ENCODE measurements around a stretch of chr3.

DNA sequence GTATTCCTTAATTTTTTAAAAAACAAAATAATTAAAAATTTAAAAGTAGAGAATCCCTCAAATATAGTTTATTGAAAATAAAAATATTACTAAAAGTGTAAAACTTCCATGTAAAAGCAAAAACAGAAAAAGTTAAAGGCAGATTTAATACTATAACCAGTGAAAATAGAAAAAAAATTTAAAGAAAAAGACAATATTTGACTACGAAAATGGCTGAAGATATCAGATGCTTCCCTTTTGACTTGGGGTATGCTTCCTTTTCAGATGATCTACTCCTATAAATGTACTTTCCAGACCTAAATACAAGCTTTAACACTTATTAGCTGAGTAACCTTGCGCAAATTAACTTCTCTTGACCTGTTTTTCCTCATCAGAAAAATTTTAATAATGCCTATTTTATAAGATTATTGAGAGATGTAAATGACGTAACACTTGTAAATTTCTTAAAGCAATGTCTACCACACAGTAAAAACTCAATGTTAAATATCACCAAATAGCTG, 10.2 kb downstream of the CCDC14 start:
- RRBS = no CpG with 5 or more reads among the region's 3 CpGs

DNA sequence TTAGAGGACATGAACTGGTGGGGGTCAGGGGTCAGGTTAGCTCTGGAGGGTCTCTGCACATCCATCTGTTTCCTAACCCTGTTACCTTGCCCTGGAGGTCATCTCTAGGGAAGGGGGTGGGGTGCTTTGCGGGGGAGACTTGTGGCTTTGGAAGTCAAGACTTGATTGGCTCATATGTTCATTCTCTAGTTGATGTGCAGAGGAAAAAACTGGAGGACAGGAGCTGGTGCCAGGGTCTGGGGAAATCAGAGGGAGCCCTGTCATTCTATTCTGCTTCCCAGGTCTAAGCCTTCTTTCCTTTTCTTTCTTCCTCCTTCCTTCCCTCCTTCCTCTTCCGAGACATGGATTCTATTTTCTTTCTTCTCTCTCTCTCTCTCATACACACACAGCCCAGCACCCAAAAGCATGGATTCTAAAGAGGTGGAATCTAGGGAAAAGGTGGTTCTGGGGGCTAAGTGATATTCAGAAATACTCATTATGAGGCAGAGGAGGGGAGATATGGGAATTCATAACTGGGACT, 1.8 kb downstream of the KALRN start:
- RRBS = no CpG with 5 or more reads among the region's 2 CpGs

- RRBS = no CpG with 5 or more reads among the region's 4 CpGs
Measured at GRCh38 chr3:124037357-124038588, 4.6 kb downstream of the KALRN start.

GRCh38 chr3:124065511-124066337, 32.6 kb downstream of the KALRN start:
- RRBS = no CpG with 5 or more reads among the region's 2 CpGs

GRCh38 chr3:124434164-124434573, 296.1 kb upstream of the UMPS start:
- RRBS = 82% methylated on average over 2 of the region's 10 CpGs

GRCh38 chr3:124600497-124601320, 129.5 kb upstream of the UMPS start:
- RRBS = no CpG with 5 or more reads among the region's 5 CpGs

GRCh38 chr3:124650618-124651174, 79.6 kb upstream of the UMPS start:
- RRBS = no CpG with 5 or more reads among the region's 4 CpGs

GRCh38 chr3:124734943-124735295, 4.7 kb downstream of the UMPS start:
- RRBS = no CpG with 5 or more reads among the region's 4 CpGs

DNA sequence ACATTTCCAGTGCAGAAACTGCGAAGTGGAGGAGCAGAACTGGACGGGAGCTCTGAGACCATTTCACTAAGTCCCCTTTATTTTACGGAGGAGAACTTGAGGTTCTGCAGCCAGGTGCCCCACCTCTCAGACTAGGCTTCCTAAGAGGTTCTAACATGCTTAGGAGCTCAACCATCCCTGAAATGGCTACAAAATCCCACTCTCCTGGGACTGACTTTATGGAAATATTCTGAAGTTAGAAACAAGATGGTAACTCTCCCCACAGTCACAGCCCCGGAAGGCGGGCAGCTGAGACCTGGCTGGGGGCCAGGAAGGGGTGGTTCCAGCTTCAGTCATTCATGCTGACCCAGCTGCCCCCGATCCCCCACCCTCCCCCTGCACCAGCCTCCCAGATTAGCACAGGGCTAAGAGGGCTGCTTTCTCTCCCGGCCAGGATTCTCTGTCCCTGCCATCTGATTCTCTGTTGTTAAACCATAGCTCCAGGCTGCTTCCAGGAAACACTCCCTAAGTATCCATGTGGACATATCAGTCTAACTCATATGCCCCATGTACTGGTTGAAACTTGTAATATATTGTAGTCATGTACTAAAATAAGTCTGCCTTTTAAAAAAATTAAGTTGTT, 40.4 kb downstream of the UMPS start:
- RRBS = no CpG with 5 or more reads among the region's 7 CpGs

DNA sequence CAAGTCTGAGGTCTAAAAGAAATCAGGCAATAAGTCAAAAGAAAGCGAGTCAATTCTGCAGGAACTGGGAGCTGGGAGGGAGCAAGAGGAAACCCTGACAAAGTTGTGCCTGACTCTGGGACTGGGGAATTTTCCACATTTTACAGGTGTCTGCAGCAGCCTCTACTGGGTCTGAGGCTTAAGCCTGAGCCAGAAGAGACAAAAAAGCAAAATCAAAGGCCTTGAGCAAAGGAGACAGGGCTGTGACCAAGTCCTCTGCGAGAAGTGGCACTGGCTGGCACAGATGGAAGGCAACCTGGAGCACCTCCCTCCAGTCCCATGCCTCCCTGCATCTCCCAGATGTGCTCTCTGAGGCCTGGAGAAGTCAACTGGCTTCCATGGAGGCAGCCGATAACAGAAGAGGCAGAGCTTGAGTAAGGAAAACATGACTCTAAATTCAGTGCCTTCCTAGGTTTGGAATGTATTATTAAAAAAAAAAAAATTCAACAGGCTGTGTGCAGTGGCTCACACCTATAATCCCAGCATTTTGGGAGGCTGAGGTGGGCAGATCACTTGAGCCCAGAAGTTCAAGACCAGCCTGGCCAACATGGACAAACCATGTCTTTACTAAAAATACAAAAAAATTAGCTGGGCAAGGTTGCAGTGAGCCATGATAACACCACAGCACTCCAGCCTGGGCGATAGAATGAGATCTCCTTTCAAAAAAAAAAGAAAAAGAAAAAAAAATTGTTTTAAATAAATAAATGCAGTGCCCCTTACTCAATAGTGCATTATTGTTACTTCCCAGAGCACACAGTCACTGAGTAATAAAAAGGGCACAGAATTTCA, 51.2 kb downstream of the ITGB5 start:
- RRBS = no CpG with 5 or more reads among the region's 4 CpGs

DNA sequence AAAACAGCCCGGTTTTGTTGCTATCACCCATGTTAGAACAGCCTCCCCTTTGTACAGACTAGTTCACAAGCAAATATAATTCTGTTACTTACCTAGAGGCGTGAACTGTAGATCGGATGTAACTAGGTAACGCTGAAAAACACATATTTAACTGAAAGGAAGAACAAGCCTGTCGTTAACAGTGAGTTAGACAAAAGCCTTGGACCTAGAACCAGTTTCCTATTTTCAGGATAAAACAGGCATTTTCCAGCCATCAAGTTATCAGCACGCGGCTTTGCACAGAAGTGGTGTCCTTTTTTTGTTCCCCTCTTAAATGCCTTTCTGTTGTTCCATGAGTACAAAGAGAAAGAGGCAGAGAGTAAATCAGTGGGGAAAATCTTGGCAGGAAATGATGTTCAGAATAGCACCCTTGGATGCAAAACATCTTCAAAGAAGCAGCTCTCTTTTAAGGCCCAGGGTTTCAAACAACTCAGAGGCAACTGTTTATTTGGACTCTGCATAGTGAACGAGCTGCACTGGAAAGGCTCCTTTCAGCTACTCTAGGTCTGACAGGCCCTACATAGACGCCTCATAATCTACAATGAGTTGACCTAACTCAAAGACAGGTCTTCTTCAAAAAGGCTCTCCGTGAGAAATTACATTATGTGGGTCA, 53.5 kb downstream of the HEG1 start:
- RRBS = no CpG with 5 or more reads among the region's 10 CpGs

DNA sequence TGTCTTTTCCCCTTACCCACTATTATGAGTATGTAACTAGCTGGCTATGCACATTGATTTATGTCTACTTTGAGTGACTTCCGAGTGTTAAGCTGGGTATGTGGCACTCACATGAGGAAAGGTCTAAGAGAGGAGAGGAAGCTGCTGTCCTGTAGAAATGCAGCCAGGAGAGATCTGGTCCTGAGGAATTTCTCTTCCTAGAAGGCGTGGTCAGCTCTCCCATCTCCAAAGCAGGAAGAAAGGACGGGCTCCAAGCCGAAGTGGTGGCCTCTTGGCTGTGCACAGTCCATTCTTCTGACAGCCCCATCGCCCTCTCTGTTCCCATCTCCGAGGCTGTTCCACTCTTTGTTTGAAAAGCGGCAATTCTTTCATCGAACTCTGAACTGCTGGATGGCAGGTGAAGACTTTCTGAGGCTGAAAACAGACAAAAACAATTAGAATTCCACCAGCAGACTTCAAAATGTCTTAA, 28.7 kb downstream of the HEG1 start:
- RRBS = no CpG with 5 or more reads among the region's 8 CpGs

GRCh38 chr3:125107703-125108836, 52.3 kb upstream of the HEG1 start:
- RRBS = no CpG with 5 or more reads among the region's 15 CpGs

- RRBS = no CpG with 5 or more reads among the region's 7 CpGs
Measured at GRCh38 chr3:125394373-125395103, 19.4 kb upstream of the ZNF148 start.

GRCh38 chr3:125617447-125618340, 22.4 kb upstream of the OSBPL11 start:
- RRBS = no CpG with 5 or more reads among the region's 10 CpGs

- RRBS = no CpG with 5 or more reads among the region's 6 CpGs
Measured at GRCh38 chr3:125833816-125834407, 135.1 kb upstream of the ROPN1B start.

GRCh38 chr3:125835935-125836670, 132.9 kb upstream of the ROPN1B start:
- RRBS = no CpG with 5 or more reads among the region's 14 CpGs

DNA sequence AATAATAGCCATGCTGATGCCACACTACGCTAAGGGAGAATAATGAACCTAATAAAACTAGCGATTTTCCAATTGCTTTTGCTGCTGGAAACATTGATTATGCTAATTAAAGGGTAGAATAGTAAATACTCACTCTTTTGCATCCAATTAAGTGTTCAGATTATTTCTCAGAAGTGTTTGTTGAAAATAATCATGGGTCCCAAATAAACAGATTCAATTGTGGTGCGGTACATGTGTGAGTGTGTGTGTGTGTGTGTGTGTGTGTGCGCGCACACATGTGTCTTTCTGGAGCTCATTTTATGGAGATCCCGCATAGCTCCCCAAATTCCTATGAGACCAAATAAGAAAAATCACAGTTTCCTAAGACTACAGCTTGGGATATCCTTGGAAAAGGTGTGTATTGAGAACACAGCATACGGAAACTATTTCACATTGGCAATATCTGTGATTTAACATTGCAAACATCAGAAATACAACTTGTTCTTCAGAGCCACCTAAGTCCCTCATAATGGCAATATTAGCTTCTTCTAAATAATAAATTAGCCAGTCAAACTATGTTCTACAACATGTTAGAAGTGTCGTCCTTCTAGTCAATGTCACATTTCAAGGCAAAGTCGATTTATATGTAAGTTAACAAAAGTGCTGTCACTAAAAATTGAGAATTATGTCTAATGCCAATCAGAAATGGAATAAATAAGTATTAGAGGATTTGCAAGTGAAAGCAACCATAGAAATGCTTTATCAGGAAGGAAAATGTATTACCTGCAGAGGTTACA, 81.2 kb upstream of the ROPN1B start:
- RRBS = no CpG with 5 or more reads among the region's 9 CpGs

GRCh38 chr3:125914907-125915223, 54.1 kb upstream of the ROPN1B start:
- RRBS = no CpG with 5 or more reads among the region's 7 CpGs

- RRBS = no CpG with 5 or more reads among the region's 18 CpGs
Measured at GRCh38 chr3:125915224-125915630, 53.8 kb upstream of the ROPN1B start.